Helper T cell (primary cell): Measurements from ENCODE around the gene PLA2G4A.

DNA sequence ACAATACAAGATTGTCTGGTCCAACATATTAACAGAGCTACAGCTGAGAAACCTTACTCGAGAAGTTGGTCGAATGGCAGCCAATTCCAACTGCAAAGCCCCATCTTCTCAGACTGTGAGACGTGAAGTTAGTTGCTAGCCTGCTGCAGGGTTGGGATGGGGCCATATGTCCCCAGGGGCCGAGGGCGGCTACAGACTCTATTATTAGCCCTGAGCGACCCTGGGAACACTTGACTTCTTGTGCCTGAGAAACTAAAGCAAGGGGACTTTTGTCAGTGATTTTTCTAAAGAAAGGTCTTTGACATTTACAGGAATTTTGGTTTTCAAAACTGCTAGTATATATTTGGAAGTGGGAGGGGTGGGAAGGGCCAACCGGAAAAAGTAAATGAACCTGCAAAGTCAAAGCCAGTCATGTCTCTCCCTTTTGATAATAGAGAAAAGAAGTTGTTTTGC lies 13.7 kb downstream of the NCF2 start:
- PRO-cap, 2 experiments = no peak in any of the 2 experiments

DNA sequence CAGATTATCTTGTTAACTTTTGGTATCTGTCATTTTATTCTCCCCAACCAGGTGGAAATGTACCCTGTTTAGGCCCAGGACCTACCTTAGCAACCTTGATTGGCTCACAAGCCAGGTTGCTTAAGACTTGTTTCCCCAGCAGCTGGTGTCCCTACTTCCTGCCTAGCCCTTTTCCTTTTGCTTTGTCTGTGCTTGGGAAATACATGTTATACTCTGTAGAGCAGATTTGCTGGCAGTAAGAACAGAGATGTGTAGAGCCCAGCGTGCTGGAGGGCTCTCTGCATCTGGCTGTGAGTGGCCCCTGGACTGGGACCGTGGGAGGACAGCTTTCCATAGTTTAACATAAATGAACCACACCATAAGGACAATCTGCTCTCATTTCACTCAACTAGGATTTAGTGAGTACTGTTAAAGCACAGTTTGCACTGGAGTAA lies 540 bp downstream of the APOBEC4 start:
- PRO-cap, 2 experiments = peak in 1 of 2 experiments; most common plus-strand start position 235 of the sequence (in 1)

GRCh38 chr1:183699443-183700127 lies 46.5 kb upstream of the APOBEC4 start:
- PRO-cap, 2 experiments = no peak in any of the 2 experiments

DNA sequence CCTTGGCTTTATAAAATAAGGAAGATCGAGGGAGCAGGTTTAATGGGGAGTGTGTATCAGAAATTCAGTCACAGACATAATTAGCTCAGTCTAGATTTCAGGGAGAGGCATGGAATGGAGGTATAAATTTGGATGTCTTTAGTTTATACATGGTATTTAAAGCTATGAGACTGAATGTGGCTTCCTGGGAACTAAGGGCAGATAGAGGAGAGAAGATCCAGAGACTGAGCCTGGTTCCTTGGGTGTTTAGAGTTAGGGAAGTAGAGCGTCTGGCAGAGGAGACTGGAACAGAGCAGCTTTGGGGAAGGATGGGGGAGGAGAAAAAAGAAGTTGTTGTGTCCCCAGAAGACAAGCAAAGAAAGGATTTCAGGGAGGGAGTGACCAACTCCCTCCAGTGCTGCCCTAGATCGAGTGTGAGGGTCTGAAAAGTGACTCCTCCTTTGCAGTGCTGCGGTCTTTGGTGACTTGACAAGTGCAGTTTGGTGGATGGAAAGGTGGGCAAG lies 62.2 kb downstream of the RGL1 start:
- PRO-cap, 2 experiments = no peak in any of the 2 experiments

- PRO-cap, 2 experiments = no peak in any of the 2 experiments
Observed at GRCh38 chr1:183870716-183871601, 66.0 kb downstream of the RGL1 start.

DNA sequence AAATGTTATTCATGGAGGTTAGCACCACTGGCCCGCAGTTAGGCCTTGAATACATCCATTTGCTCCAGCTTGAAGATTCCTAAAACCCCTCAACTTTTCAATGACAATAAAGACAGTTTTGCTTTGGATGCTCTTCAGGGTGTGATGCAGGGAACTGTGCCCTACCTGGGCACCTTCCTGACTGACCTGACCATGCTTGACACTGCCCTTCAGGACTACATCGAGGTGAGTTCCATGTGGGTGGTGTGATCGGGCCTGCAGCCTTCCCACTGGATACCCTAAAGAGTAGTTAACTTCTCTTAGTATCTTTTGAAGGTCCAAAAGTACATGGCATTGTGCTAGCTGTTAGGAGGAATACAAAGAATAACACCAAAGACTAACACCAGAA lies 95.1 kb downstream of the RGL1 start:
- PRO-cap, 2 experiments = no peak in any of the 2 experiments

GRCh38 chr1:183996450-183996795 lies 41.1 kb downstream of the COLGALT2 start:
- PRO-cap, 2 experiments = no peak in any of the 2 experiments

DNA sequence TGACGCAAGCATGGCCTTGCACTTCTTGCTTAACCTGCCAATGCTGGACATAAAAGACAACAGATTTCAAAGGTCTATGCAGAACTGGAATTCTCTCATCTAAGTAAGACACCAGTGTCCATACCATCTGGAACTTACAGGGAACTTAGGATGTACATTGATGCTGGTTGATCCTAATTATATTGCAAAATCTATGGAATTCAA lies 2.6 kb downstream of the COLGALT2 start:
- PRO-cap, 2 experiments = no peak in any of the 2 experiments

- PRO-cap, 2 experiments = no peak in any of the 2 experiments
Observed at GRCh38 chr1:184036716-184037184, 778 bp downstream of the COLGALT2 start.

- PRO-cap, 2 experiments = no peak in any of the 2 experiments
Observed at GRCh38 chr1:184153036-184153691, 101.6 kb downstream of the TSEN15 start.

DNA sequence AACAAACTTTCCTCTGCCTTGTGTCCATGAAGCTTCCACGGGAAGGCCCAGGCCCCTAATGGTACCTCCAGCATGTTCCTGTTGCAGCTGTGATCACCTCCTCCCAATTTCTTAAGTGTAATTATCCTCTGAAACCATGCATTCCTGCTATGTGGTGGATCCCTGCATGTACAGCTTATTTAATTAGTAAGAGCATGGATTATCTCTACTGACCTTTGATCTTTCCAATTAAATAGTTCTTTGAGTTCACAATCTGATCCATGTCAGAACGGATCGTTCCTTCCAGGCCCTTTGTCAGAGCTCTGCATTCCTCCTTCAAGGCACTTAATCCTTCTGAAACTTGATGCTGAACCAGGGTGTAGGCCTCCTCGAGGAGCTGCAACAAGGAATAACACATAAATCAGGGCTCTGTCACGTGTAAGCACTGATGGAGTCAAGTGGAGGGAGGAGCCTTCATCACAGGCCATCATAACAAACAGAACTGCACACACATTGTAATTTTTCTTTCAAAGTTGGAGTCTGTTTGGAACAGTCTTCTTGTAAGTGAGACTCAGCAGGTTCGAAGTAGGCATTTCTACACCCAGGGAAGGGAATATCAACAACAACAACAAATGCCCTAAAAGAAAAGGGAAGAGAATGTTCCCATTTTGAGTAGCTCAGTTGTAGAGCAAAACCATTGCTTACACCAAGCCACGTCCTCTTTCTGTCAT lies 68.5 kb upstream of the EDEM3 start:
- PRO-cap, 2 experiments = no peak in any of the 2 experiments

GRCh38 chr1:184905015-184905645 lies 69.2 kb downstream of the NIBAN1 start:
- PRO-cap, 2 experiments = no peak in any of the 2 experiments

DNA sequence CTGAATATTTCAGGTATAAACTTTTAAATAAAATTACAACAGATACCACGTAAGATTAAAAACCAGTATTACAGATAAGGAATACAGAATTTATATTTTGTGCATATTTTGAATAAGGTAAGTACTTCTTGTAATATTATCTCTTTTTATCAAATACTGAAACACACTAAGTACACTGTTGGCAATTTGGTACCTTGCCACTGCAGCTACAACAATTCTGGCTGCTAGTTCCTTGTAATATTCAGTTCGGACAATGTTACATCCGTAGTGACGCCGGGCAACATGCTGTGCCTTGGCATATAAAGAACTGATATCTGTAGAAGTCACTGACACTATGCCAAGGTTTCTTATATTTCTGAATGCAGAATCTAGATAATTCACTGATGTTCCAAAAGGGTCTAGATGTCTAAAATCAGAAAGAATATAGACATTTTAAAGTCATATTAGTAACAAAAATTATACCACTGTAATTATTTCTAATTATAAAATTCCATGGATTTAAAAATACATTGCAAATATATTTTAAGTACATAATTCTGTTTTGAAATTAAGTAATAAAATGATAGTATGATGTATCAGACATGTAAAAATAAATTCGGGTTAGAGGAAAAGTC lies 17.5 kb downstream of the TRMT1L start:
- PRO-cap, 2 experiments = no peak in any of the 2 experiments

DNA sequence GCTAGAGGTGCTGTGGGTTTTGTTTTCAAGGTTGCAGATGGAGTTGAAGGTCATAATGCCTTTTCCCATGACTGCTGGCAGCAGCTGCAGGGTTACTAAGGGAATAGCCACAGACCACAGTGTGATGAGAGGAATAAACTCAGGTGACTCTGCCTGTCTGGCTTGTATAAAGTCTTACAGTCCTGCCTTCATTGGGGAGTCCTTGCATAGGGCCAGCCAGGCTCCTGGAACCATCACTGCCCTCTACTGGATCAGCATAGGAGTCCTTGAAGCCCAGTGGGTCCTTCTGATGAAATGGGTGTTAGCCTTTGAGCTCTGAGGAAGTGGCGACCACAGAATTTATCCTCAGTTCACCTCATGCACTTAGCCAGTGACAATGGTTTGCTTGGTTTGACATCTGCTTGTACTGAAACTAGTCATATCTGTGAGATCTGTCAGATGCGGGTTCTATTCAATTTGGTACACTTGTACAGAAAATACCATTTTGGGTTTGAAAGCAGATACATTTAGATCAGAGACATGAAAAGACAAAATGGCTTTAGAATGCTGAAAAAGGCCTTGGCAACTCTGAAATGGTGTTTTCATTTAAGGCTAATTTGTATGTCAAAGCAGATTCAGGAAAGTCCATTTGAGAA lies 174.3 kb upstream of the HMCN1 start:
- PRO-cap, 2 experiments = no peak in any of the 2 experiments

GRCh38 chr1:185694038-185694637 lies 40.1 kb upstream of the HMCN1 start:
- PRO-cap, 2 experiments = no peak in any of the 2 experiments

- PRO-cap, 2 experiments = no peak in any of the 2 experiments
Observed at GRCh38 chr1:185734770-185735348, 668 bp downstream of the HMCN1 start.

DNA sequence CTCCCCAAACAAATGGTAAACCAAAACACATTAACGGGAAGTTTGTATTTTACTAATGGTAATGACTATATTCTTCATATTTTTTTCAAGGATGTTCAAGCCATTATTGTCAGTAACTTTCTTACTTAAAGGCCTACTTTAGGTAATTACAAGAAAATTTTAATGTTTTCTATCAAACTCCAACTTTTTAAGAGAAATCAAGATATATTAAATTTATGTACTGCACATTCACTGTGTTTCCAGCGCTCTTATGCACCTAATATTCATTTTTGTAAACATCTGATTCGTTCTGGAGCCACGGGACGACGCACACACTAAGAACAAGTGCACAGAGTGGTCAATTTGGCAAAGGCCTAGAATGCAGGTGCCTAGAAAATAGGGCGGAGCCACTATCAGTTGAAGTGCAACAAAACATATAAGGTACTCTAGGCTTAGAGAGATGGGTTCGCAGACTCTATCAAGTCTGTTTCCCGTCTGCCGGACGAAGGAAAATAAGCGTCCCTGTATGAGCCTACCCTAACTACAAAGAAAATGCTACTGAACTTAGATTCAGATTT lies 834 bp downstream of the TPR start:
- PRO-cap, 2 experiments = peak in 1 of 2 experiments; most common minus-strand start position 335 of the sequence (in 1)

DNA sequence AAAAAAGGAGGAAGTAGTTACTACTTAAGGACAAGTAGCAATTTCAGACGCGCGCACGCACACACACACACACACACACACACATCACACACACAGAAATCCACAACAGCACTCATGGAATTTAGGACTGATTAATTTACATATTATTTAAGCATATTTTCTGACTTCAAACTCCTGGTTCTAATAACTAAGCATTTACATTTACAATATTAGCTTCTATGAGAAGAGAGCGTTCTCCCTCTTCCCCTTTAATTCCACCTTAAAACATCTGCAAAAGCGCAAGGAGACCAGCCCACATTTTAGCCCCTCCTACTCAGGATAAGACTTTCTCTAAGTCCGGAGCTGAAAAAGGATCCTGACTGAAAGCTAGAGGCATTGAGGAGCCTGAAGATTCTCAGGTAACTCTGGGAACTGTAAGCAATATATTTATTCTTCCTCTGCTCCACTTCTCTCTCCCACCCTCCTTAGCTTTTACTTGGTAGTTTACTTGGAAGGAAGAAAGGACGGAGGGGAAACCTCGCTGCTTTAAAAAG lies at the start of gene PLA2G4A:
PLA2G4A (plus strand) TSS at position 312 of the 533 bp plus-strand sequence.
- PRO-cap, 2 experiments = no peak in any of the 2 experiments

DNA sequence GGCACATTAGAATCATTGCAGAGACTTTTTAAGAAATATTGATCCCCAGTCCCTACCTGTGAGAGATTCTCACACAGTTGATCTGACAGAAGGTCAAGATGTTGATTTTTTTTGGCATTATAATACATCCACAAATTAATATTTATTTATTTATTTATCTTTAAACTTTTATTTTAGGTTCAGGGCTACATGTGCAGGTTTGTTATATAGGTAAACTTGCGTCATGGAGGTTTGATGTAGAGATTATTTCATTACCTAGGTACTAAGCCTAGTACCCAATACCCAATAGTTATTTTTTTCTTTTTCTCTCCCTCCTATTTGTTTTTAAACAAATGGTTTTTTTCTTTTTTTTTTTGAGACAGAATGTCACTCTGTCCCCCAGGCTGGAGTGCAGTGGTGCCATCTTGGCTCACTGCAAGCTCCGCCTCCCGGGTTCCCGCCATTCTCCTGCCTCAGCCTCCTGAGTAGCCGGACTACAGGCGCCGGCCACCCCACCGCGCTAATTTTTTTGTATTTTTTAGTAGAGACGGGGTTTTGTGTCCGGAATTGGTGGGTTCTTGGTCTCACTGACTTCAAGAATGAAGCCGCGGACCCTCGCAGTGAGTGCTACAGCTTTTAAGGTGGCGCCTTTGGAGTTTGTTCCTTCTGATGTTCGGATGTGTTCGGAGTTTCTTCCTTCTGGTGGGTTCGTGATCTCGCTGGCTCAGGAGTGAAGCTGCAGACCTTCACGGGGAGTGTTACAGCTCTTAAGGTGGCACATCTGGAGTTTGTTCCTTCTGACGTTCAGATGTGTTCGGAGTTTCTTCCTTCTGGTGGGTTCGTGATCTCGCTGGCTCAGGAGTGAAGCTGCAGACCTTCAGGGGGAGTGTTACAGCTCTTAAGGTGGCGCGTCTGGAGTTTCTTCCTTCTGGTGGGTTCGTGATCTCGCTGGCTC lies 243.6 kb downstream of the PLA2G4A start:
- PRO-cap, 2 experiments = no peak in any of the 2 experiments

DNA sequence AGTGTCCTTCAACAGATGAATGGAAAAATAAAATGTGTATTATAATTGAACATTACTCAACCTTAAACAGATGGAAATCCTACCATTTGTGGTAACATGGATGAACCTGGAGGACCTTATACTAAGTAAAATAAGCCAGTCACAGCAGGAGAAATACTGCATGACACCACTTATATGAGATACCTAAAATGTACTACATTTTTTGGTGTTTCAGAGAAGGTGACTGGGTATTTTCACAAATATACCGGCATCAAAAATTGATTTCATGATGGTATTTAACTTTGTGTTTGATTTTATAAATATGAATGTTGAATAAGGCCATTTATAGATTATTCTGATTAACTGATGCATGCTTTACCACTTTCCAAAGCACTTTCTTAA lies 299.8 kb downstream of the PLA2G4A start:
- PRO-cap, 2 experiments = no peak in any of the 2 experiments